AG10803 (cell line): Measurements from ENCODE around the gene C6orf89.

- RRBS = no CpG with 5 or more reads among the region's 8 CpGs
These were observed 30.7 kb upstream of the TULP1 start for GRCh38 chr6:35543354-35543930.

- RRBS = no CpG with 5 or more reads among the region's 1 CpG
These were observed 46.1 kb downstream of the FKBP5 start for GRCh38 chr6:35642362-35643245.

GRCh38 chr6:35663512-35664330, 25.0 kb downstream of the FKBP5 start:
- RRBS = no CpG with 5 or more reads among the region's 7 CpGs

GRCh38 chr6:35919506-35920498, 1.1 kb downstream of the SRPK1 start:
- RRBS = 8% methylated on average over 13 of the region's 30 CpGs

DNA sequence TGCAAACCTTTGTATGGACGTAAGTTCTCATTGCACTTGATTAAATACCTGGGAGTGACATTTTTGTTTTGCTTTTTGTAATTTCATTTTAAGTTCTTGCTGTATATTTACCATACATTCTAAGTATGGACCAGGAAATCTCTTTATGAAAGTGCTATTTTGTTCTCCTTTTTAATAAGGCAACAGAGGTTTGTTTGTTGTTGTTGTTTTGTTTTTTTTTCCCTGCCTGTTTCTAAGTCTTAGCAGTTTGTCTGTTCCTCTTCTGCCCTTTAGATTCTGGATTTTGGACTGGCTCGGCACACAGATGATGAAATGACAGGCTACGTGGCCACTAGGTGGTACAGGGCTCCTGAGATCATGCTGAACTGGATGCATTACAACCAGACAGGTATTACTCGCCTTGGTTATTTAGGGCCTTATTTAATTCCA, 48.0 kb downstream of the MAPK14 start:
- RRBS = no CpG with 5 or more reads among the region's 4 CpGs

- RRBS = no CpG with 5 or more reads among the region's 18 CpGs
These were observed 10.9 kb upstream of the MAPK13 start for GRCh38 chr6:36118964-36120170.

DNA sequence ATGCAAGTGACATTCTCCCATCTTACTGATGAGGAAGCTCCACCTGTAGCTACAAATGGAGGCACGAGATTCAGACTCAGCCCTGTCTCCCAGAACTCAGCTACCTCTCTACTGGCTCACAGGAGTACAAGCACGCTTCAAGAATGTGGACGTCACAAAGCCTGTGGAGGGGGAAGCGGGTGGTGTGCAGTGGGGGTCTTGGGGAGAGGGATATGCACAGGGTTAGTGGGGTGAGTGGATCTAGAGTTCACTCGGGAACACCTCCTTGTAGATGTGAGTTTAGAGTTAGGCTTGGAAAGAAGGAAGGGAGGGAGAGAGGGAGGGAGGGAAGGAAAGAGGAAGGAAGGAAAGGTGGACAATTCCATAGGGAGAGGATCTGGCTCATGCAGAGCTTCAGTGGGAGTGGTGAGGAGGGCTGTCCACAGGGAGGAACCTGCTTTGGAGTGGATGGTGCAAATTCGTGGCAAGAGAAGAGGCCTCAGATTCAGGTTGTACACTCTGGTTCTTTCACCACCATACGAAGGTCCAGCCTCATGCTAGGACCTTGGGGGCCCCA, 7.4 kb upstream of the MAPK13 start:
- RRBS = no CpG with 5 or more reads among the region's 7 CpGs

DNA sequence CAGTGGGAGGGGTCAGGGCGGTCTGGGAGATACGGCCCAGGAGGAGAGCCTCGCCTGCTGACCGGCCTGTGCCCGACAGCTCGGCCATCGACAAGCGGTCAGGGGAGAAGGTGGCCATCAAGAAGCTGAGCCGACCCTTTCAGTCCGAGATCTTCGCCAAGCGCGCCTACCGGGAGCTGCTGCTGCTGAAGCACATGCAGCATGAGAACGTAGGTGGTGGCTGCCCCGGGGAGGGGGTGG, 799 bp downstream of the MAPK13 start:
- RRBS = 15% methylated on average over 12 of the region's 16 CpGs

DNA sequence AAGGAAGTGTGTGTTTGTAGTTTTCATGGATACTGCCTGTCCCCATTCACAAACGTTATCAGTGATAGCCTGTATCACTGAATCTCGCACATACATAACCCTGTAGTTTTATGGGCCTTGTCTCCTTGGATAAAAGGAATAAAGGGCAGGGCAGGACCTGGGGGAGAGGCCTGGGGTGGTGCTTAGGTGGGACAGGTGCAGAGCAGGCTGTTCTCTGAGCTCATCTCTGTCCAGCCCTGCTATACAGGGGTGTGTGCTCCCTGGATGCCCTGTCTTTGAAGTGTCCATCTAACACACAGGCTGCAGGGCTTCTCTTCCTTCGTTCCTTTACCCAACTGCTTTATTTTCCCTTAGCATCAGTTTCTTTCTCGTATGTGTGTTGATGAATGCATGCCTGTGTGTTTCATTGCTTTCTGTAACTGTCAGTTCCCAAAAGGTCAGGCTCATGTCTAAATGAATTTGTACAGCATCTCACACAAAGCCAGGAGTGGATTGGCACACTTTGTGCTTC, 26.4 kb downstream of the BRPF3 start:
- RRBS = no CpG with 5 or more reads among the region's 4 CpGs

DNA sequence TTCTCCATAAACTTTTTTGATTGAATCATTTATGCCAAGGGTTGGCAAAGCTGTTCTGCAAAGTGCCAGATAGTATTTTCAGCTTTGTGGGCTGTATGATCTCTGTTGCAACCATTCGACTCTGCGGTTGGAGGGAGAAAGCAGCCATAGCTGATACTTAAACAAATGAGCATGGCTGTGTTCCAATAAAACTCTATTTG, 6.6 kb upstream of the BNIP5 start:
- RRBS = no CpG with 5 or more reads among the region's 2 CpGs

GRCh38 chr6:36360510-36360951, 23.8 kb upstream of the BNIP5 start:
- RRBS = no CpG with 5 or more reads among the region's 9 CpGs

DNA sequence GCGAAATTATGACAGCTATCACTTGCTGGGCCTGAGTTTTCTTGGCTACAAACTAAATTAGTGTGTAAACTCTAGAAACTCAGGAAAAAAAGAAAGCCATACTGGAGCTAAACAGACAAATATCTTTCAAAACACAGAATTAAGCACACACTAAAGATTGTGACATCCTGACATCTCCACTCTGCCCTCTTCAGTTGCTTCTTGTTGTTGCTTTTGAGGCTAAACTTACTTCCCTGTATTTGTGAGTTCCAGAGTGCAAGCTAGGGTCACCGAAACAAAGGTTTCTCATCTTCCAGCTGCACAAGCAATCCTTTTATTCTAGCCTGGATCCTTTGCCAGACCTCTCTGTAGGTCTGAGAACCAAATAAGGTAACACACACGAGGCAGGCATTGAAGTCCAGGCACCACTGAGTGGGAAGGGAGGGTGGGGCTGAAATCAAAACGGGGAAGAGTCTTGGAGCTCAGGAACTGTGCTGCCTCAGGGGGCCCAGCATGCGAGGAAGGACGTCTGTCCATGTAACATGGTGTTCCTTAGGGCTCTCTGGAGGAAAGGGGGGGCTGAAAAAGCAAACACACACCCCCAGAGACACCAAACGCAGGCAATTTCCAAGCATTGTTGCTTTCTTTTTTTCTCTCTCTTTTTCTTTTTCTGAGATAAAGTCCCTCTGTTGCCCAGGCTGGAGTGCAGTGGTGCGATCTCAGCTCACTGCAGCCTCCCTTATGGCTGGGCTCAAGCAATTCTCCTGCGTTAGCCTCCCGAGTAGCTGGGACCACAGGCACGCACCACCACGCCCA, 14.3 kb upstream of the SRSF3 start:
- RRBS = no CpG with 5 or more reads among the region's 12 CpGs

- RRBS = no CpG with 5 or more reads among the region's 6 CpGs
These were observed 11.8 kb downstream of the SRSF3 start for GRCh38 chr6:36605702-36606560.

DNA sequence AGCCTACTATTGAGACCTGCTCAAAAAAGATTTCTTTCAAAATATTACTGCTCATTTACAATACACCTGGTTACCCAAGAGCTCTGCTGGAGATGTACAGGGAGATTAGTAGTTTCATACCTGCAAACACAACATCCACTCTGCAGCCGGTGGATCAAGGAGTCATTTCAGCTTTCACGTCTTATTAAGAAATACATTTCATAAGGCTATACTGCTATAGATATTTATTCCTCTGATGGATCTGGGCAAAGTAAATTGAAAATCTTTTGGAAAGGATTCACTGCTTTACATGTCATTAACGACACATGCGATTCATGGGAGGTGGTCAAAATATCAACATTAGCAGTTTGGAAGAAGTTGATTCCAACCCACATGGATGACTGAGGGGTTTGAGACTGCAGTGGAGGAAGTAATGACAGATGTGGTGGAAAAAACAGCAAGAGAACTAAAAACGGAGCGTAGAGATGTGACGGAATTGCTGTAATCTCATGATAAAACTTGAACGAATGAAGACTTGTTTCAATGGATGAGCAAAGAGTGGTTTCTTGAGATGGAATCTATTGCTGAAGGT, 18.9 kb downstream of the SRSF3 start:
- RRBS = no CpG with 5 or more reads among the region's 8 CpGs

DNA sequence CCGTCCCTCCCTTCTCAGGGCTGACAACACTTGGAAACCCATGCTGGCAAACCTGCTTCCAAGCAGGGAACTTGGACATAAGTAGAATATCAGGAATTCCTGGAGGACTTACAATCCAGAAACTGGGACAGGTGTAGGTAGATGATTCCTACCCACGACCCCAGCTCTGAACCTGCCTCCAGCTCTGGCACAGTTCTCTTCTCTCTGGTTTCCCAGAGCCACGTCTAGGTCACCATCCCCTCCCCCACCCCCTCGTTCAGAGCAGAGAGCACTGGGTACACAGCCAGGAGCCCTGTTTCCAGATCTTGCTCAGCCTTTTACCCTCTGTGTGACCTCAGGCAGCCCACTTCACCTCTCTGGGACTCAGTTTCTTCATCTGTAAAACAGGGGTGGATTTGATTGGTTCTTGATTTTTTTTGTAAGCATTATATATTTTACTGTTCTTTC, 35.0 kb upstream of the CDKN1A start:
- RRBS = no CpG with 5 or more reads among the region's 4 CpGs

DNA sequence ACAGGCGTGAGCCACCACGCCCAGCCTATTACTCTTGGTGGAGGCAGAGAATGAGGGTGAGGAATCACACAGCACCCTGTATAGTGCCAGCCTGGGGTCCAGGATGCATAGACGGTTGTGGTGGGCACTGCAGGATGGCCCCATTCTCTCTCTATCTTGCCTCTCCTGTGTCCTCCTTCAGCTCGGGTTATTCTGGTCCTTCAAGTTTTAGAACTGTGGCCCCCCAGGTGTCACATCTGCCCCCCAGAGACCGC, 13.9 kb upstream of the CDKN1A start:
- RRBS = no CpG with 5 or more reads among the region's 5 CpGs

DNA sequence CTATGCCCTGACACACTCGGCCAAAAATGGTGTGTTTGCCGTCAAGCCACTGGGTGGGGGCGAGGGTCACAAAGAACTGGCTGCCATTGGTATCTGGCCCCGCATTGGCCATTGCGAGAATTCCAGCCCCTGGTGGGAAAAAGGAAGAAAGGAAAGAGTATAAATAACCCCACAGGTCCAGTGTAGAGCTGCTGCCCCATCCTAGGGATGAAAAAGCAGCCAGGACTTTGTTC, 16.6 kb upstream of the CPNE5 start:
- RRBS = no CpG with 5 or more reads among the region's 5 CpGs

- RRBS = no CpG with 5 or more reads among the region's 8 CpGs
These were observed 12.4 kb downstream of the PPIL1 start for GRCh38 chr6:36862008-36862847.

GRCh38 chr6:36885513-36886599, at the start of gene C6orf89:
TSS of gene C6orf89 (plus strand) at chr6:36885952.
- RRBS = no CpG with 5 or more reads among the region's 50 CpGs

GRCh38 chr6:36912559-36913106, 26.9 kb downstream of the C6orf89 start:
- RRBS = no CpG with 5 or more reads among the region's 11 CpGs